ENCODE measurements around the genes AP4S1 and HEATR5A.

DNA sequence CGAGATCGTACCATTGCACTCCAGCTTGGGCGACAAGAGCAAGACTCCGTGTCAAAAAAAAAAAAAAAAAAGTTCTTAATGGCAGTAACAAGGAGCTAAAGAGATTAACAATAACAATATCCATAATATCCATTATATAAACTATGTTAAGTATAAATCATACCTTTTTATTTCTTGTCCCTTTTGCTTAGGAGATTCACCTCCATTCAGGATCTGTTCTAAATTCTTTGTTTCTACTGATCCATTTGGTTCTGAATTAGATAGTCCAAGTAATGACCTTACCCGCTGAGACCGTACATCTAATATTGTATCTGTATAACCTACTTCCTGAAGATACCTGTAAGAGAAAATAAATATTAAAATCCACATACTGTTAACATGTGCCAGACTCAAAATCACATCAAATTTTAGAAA is 72.6 kb downstream of the COCH start:
- RRBS = no CpG with 5 or more reads among the region's 6 CpGs

DNA sequence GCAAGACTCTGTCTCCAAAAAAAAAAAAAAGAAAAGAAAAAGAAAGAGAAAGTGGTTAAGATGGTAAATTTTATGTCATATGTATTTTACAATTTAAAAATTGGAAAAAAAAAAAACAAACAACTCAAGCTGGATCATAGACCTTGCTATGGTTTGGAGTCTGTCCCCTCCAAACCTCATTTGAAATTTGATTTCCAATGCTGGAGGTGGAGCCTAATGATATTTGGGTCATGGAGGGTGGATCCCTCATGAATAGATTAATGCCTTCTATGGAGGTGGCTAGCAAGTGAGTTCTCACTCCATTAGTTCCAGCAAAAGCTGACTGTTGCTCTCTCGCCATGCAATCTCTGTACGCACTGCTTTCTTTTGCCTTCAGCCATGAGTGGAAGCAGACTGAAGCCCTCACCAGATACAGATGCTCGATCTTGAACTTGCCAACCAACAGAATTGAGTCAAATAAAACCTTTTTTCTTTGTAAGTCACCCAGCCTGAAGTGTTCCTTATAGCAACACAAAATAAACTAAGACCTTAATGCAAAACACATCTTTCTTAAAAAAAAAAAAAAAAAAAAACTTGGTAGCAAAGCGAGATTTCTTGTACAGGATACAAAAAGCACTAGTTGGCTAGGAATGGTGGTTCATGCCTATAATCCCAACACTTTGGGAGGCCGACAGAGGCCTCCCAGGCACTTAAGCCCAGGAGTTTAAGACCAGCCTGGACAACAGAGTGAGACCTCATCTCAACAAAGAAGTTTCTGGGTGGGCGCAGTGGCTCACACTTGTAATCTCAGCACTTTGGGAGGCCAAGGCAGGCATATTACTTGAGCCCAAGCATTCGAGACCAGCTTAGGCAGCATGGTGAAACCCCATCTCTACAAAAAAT is 22.0 kb upstream of the AP4S1 start:
- RRBS = no CpG with 5 or more reads among the region's 7 CpGs

GRCh38 chr14:31023782-31024469 is 1.5 kb upstream of the AP4S1 start:
- RRBS = no CpG with 5 or more reads among the region's 1 CpG

DNA sequence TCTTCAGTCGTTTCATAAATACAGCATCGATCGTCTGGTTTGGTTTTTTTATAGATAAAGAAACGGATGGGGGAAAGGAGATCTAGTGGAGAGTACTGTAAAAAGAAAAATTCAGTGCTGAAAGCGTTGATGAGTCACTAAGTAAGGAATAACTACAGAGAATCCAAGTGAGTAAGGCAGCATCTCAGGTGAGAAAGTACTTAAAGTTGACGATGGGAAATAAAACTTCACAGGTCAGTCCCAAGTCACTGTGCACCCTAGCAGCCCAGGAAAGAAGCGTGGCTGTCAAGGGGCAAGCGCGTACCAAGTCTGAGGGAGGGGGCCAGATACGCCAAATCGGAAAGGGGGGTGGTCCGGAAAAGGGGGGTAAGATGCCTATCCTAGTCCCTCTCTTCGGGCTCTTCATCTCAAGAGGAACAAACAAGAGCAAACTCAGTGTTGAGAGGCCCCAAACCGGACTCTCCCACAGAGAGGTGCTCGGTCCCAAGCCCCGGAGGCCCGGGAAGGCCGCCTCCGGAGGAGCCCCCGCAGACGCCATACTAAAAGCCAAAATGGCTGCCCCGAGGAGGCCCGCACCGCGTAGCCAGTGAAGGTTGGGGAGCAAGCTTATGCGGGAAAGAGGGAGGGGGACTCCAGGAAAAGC is at the start of gene AP4S1:
AP4S1 (plus strand) TSS at position 539 of the 643 bp plus-strand sequence.
- RRBS = 7% methylated on average over 4 of the region's 26 CpGs

GRCh38 chr14:31027303-31027535 is 1.0 kb upstream of the STRN3 start:
- RRBS = no CpG with 5 or more reads among the region's 8 CpGs

DNA sequence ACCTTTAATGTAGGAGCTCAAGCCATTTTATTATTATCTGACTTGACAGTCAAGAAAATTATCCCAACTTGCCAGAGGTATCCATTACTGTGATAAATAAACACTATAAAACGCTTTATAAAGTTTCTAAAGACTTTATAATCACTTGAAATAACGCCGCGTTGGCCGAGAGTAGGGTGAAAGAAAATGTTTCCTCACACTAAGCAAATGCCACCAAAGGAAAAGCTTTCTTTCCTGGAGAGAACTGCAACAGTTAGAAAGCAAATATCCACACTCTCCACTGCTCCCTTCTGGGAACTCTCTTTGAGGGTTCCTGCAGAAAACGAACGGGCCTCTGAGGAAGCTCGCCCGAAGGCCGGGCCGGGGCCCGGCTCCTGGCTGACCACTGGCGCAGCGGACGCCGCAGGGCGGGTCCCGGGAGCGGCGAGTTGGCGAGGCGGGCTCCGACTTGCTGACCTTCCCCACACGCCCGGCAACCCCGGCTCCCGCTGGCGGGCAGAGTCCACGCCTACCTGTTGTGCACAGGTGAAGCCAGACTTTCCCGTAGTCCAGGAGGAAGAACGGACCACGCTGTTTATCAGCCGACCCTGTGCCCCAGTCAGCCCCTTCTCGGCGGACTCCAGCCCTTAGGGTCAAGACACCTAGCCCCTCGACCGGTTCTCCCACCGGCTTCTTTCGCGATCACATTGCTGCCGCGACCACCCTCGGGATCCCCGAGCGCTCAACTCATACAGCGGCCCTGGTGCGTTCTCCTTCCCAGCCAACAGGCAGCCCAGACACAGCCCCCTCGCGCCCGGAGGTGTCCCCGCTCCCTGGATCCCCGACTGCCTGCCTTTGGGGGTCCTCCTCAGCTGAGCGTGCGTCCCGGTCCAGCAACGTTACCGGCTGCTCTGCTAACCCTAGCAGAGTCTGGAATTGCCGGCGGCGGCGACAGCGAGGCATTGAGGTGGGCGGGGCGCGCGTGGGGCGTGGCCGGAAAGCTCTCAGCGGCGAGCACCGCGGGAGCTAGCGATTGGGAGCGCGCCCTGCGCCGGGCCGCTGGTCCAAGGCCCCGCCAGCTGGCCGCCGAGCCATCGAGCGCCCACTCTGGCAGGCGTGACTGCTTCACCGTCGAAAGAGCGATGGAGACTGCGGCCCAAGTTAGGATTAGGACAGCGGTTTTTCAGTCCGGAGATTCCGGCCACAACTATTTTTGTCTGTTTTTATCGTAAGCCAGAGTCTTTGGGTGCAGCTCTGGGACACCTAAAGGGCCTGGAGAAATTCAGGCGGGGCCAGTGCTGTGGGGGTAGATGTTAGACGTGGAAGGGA is at the start of gene HEATR5A:
HEATR5A (minus strand) TSS at position 911 of the 1,308 bp plus-strand sequence.
- RRBS = 1% methylated on average over 40 of the region's 94 CpGs

- RRBS = no CpG with 5 or more reads among the region's 7 CpGs
These were observed 16.7 kb downstream of the ARHGAP5 start for GRCh38 chr14:32093815-32094249.

- RRBS = no CpG with 5 or more reads among the region's 4 CpGs
These were observed 30.6 kb downstream of the ARHGAP5 start for GRCh38 chr14:32107321-32108493.

GRCh38 chr14:32203863-32204457 is 125.1 kb upstream of the AKAP6 start:
- RRBS = no CpG with 5 or more reads among the region's 17 CpGs

- RRBS = no CpG with 5 or more reads among the region's 4 CpGs
These were observed 178.5 kb downstream of the AKAP6 start for GRCh38 chr14:32507441-32508071.

- RRBS = no CpG with 5 or more reads among the region's 8 CpGs
These were observed 216.2 kb downstream of the AKAP6 start for GRCh38 chr14:32545275-32545817.

DNA sequence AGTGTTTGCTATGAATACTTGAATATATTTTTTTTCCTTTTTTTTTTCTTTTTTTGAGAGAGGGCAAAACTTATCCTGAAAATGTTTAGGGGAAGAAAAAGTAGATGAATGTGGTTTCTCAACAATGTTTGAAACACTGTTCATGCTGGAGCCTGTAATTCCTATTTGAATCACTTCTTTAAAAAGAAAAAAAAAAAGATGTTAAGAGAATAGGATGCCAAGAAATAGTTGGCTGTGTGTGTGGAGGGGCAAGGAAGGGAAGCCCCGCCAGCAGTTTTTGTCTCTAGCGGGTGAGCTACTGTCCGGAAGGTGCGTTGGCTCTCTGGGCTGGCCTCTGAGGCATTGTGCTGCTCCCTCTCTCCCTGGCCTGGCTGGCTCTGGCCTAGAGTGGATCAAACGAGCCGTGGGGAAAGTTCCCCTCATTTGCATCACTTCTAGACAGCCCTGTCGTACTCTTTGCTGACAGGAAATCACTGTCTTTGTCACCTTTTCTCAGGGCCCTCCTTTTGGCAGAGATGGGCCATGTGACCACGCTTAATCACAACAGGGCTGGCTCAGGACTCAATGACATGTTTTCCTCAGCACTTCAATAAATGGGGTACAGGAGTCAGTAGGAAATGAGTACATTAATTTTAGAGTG is 236.2 kb upstream of the NPAS3 start:
- RRBS = no CpG with 5 or more reads among the region's 8 CpGs

DNA sequence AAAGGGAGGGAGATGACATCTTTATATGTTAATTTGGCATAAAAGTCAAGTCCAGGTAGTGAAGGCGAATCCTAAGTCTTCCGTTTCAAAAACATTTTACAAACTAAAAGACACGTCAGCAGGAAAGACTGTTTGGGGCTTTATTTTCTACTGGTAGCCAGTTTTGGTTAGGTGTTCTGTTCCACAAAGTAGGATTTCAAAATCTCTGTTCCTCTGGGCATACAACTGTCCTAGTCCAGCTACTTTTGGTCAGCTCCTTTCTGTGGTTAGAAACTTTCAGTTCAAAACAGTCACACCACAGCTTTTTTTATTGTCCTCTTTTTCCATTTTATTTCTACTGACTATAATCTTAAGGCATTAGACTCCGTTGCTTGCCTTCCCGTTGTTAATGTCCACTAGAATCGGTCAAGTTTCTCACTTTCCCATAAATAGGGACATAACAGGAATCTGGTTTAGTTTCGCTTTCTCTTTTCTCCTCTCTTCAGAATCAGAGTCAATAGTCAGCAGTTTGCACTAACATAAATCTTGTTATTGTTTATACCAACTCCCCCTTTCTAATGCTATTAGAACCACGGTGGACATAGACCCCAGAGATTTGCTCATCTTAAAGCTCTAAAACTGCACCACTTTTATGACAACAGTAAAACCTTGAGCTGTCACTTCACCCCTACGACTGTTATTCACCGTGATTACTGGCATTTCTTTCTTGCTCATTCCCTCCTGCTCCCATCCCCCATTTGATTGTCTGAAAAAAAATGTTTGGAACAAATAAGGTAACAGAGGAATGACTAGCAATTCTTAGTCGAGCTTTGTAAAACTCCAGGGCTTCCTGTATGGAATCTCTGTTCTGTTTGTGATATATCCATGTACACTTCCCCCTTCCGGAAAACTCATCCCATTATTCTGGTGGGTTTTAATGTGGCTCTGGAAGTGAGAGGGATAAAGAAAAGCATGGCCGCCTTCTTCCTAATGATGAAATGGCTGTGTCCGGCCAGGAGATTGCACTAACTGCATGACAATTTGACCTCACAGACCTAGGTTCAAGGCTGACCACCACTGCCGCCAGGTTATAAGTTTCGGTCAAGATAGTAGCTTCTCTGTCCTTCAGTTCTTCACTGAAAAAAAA is 41.4 kb upstream of the NPAS3 start:
- RRBS = 100% methylated on average over 1 of the region's 16 CpGs

- RRBS = no CpG with 5 or more reads among the region's 4 CpGs
These were observed 185.6 kb downstream of the EGLN3 start for GRCh38 chr14:33765312-33765659.

- RRBS = no CpG with 5 or more reads among the region's 2 CpGs
These were observed 184.2 kb downstream of the EGLN3 start for GRCh38 chr14:33766723-33767104.

DNA sequence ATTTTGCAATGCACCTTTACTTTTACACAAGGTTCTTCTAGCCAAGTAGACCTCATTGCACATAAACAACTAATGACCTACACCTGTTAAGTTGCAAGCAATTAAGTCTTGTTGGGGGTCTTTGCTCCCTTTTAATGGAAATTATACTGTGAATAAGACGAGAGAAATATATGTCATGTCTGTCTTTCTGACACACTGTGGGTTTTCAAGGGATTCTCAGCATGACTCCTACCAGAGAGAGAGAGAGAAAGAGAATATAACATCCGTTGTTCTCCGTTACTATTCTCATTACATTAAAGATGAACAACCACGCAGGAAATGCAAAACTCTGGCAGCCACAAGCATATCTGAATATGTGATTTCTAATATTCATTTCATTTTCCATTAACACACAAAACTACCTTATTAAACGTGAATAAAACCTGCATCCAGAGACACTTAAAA is 67.2 kb upstream of the EGLN3 start:
- RRBS = no CpG with 5 or more reads among the region's 5 CpGs

GRCh38 chr14:34035609-34036135 is 84.8 kb upstream of the EGLN3 start:
- RRBS = no CpG with 5 or more reads among the region's 5 CpGs

DNA sequence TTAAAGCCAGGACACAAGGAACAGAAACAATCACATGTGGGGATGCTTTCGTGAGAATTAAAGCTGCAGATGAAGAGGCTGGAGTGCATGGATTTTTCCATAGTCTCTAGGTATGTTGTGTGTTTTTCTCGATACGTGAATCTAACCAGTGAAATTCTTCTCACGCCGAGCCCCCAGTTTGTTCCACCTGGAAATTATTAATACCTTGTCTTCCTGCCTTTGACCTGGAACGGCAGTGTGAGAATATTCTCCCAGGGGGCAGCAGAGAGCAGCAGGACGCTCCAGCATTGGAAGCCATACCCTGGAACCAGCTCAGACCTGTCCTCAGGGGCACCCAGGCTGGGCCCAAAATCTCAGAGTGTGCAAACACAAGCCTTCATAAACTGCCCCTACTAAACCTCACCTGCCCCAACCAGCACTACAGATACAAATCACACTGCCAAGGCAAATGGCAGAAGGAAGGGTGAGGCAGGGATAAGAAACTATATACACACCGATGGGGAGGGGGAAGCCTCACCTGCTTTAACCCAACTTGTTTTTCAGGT is 130.4 kb downstream of the SPTSSA start:
- RRBS = no CpG with 5 or more reads among the region's 8 CpGs

DNA sequence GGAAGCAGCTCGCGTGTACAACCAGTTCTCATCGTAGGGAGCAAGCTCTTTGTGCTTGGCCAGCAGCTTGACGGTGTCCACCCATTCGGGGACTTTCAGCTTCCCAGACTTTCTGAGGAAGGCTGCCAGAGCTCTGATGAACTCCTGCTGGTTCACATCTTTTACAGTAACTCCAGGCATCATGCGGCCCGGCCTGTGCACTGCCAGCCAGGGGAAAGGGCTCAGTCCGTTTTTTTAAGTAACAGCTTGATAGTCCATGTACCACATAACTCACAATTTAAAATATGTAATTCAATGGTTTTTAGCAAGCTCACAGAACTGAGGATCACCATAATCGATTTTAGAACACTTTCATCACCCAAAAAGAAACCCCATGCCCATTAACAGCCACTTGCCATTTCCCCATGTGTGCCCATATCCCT is 29.5 kb upstream of the EAPP start:
- RRBS = no CpG with 5 or more reads among the region's 9 CpGs

DNA sequence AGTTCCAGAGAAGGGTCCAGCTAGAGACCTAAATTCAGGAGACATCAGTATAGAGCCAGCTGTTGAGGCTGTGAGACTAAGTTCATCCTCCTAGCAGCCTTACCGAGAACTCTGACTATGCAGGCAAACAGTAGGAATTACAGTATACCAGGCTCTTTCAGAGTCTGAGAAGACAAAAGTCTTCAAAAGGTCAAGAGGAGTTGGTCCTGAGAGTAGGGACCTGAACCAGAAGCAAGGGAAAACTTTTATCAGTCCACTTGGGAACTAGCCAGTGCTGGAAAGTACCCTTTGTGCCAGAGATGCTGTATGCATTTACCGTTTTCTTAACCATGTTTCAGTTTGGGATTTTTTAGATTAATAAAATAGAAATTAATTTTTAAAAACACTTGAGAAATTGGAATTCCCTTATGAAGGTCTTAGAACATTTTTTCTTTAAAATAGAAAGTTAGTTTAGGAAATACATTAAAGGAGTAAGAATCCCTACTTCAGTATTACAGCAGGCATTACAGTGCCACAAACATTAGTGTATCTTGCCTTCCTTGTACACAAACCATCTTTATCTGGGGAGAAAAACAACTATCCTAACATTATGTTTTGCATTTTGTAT is 1.9 kb upstream of the PSMA6 start:
- RRBS = no CpG with 5 or more reads among the region's 2 CpGs